CD14-positive monocyte (primary cell): ENCODE results near the genes SLC17A6 and BBOX1.

GRCh38 chr11:19474819-19475769 lies 234.3 kb upstream of the E2F8 start:
- CAGE, long polyA plus RNA = no peak

DNA sequence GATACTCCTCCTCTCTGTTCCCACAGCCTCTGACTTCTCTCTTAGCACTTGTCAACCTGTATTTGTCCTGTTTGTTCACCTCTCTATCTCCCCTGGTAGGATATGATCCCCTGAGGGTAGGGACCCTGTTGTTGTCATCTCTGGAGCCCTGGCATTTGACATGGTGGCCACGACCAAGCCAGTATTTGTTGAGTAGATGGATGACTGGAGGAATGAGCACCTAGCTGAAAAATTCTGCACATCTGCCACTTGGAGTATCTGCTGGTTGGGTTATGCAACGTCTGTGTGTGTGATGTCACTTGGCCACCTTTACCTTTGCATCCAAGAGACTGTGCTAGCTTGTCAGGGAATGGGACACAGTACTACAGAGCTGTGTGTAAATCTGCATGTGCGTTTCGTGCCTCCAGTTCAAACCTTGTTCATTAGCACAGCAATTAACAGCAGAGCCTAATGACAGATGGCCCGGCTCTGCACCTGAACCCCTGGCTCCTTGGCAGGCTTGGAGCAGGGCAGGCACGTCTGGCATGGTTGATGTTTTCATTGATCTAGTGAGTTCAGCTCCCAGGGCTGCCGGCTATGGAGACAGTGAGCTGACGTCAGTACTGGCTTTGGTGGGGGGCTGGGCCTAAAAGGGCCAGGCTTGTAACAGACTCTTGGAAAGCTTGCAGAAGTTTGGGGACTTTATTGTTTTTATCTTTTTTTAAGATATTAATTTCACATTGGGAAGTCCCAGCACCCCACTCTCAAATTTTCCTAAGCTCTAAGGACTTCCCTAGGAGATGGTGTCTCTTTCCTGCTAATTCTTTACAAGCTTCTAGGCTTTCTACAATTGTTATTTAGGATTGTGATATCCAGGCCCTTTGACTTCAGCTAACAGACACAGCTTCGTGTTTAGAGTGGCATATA lies 188.4 kb upstream of the NAV2 start:
- CAGE, long polyA plus RNA = no peak

- CAGE, long polyA plus RNA = no peak
These were observed 157.4 kb upstream of the NAV2 start for GRCh38 chr11:19555293-19555552.

GRCh38 chr11:19595817-19596885 lies 116.5 kb upstream of the NAV2 start:
- CAGE, long polyA plus RNA = no peak

GRCh38 chr11:19776896-19777310 lies 64.3 kb downstream of the NAV2 start:
- CAGE, long polyA plus RNA = no peak

- CAGE, long polyA plus RNA = no peak
These were observed 1.0 kb downstream of the PRMT3 start for GRCh38 chr11:20388498-20388949.

- CAGE, long polyA plus RNA = no peak
These were observed at the start of gene SLC17A6 for GRCh38 chr11:22338092-22338433. Gene SLC17A6 (plus strand): TSS chr11:22338381.

DNA sequence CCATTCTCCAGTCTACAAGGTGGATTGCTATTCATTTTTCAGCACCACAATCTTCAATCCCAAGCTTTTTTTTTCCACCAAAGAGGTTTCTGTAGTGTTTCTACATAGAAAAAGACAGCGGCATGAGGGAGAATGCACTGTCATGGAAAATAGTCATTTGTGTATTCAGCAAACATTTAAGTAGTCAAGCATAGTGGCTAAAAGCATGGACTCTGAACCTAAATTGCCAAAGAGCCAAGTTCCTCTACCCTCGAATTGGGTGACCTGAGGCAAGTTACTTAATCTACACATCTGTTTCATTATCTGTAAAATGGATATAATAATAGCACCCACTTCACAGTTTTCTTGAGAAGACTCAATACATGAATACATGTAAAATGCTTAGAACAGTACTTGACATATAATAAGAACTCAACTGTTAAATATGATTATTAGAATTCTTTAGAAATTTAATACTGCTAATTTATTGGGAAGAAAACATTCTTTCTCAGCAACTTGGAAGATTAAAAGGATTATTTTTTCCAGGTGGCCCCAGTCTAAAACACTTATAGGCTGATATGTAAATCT lies 14.3 kb downstream of the GAS2 start:
- CAGE, long polyA plus RNA = no peak

GRCh38 chr11:26756601-26757025 lies 34.8 kb upstream of the SLC5A12 start:
- CAGE, long polyA plus RNA = no peak

- CAGE, long polyA plus RNA = no peak
These were observed 29.1 kb upstream of the FIBIN start for GRCh38 chr11:26964790-26965222.

DNA sequence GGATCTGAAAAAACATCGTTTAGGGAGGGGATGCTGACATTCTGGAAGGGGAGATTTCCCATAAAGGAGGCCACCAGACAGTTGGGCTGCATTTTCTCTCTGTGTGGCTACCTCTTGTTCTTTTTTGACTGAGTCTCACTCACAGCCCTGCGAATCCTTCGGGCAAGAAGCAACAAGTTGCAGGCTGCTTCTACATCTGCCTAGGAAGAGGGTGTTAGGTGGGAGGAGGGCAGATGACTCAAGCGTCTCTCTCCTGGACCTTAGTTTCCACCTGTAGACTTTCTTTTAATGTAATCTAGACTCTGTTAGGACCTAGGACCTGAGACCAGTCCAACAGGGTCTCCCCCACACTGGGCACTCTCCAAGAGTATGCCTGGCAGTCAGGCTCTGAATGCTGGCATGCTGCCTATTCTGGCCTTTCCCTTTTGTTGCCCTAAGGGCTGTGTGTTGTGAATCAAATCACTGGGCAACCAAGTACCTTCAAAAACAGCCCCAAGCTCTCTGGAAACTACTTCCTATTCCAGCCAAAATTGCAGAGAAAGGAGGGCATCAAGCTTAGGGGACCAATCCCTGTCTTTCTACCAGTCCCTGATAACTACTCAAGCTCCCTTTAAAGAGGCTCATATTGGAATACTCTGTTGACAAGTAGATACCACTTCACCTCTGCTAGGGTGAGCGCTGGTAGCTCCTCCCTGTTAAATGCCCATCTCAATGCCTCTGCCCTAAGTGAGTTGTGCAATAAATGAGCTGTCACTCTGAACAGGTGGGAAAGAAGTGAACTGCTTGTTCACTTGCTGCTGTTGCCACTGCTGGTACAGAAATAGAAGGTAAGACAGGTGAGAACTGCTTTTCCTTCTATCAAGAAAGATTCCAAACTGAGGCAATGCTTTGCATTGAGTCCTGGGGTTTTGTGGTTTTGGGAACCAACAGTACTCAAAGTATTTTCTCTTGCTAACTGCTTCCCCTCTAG lies at the start of gene BBOX1:
Gene BBOX1, plus strand, starts transcription at position 623 of the 970 bp plus-strand sequence.
- CAGE, long polyA plus RNA = no peak

DNA sequence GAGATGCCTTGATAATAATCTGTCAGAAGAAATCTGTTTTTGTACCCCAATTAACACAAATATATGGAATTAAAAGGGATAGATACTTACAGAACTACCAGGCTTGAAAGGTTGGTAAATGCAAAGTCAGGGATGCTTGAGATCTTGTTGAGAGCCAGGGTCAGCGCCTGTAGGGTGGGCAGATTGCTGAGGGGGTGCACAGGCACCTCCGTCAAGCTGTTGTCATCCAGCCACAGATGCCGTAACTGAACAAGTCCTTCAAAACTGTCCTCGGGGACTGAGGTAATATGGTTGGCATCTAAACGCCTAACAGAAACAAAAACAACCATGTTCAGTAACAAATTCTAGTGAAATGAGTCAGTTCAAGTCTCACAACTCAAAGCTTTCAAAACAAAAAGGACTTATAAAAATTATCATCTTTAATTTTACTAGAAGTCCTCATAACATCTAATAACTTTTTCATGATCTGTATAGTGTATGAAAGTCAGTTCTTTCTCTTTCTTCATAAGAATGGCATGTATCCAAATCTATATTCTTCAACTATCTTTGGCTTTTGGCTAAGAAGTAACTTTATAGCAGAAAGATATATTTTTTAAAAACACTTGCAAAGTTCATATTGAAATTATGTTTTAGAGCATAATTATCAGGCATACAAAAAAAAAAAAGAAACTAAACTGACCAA lies 22.3 kb upstream of the CCDC34 start:
- CAGE, long polyA plus RNA = no peak

DNA sequence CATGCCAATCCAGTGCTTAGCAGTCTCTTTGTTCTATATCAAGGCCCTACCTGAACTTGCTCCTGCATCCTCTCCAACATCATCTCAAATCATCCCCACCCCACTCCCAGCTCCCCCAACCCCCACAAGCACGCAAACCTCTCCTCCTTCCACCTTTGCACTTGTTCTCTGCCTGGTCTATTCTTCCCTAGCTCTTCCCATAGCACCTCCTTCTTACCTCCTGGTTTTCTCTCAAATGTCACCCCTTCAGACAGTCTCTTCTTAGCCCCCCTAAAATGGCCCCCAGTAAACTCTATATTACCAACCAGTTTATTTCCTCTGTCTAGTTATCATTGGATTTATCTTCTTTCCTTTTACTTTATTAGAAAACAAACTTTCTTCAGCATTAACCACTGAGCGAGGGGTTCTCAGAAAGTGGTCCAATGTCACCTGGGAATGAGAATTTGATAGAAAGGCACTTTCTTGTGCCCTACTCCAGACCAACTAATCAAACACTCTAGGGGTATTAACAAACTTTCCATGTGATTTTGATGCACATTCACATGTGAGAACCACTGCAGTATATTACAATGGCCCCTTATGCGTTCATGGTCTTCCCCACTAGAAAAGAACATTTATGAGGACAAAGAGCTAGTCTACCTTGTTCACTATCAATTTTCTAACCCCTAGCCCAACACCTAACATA lies 41.7 kb downstream of the LGR4 start:
- CAGE, long polyA plus RNA = no peak

GRCh38 chr11:27489411-27490150 lies 17.0 kb downstream of the LIN7C start:
- CAGE, long polyA plus RNA = no peak

DNA sequence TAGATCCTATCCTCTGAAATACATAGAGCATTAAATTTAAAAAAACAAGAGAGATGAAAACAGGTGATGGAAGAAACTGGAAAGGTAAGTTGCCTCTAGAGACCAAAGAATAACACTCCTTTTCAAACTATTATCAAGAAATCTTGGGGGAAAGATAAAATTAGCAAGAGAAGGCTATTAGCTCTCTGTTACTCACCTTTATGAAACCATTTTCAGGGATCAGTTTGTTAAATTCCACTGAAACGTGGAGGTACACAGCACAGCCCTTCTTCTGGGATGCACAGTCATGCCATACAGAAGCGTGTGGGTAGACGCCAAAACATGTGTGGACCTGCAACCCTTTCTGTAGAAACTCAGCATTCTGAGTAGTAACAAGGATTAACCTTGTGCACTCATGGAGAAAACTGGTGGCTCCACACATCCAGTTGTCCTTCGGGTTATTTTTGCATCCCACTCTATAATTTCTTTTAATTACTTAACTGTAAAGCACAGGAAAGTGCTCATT lies 26.3 kb downstream of the BDNF start:
- CAGE, long polyA plus RNA = no peak

GRCh38 chr11:27716864-27717274 lies 16.6 kb upstream of the BDNF start:
- CAGE, long polyA plus RNA = no peak

- CAGE, long polyA plus RNA = no peak
These were observed 21.9 kb upstream of the BDNF start for GRCh38 chr11:27721782-27722989.

DNA sequence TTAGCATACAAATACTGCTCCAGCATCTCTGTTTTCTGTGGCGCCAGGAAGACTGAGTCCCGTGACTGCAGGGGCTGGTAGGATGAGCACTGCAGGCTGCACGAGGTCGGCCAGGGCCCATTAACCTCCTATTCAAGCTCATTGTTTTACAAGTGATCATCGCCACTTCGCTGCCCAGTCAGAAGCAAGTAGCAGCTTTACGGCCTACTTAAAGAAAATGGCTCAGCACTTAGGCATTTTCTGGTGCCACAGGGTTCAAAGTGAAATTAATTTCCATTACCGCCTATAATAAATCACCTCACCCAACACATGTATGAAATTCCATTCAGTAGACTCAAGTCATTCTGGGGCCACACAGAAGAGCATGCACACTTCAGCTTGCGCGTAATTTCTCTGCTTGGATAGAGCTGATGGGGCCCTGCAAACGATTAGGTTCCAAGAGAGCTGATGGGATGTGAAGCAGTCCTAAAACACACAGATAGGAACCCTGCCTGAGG lies 173.8 kb downstream of the KIF18A start:
- CAGE, long polyA plus RNA = no peak

- CAGE, long polyA plus RNA = no peak
These were observed 649 bp downstream of the KIF18A start for GRCh38 chr11:28107008-28108006.

GRCh38 chr11:28157754-28158174 lies 49.6 kb downstream of the METTL15 start:
- CAGE, long polyA plus RNA = no peak